ENCODE results near the genes PPCS, CCDC30 and PPIH.

DNA sequence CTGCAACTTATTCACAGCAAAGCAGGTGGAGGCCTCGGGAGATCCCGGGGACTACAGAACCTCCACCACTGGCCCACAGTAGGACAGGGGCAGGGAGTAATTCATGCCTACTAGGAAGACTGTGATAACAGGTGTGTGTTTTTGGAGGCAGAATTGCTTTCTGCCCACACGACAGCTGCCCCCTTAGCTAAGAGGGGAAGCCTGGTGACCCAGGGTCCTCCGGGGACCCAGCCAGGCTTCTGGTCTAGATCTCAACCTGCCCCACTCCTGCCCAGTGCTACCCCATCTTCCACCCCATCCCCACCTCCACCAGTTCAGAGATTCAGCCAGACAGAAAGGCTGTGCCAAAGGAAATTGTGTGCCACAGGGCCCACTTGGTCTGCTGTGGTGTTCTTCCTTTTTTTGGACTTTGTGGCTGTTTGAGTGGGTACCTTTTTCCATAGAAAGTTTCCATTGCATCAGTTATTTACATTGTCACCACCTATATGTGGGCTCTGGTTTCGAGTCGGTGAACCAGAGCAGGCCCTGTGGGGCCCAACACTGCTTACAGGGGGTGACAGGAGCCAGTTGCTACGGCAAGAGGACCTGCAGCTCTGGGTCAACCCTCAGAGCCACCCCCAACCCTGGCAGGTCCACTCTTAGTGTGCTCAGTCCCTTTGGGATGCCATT, 156.8 kb upstream of the EDN2 start:
- PRO-cap, 3 experiments = no peak in any of the 3 experiments

DNA sequence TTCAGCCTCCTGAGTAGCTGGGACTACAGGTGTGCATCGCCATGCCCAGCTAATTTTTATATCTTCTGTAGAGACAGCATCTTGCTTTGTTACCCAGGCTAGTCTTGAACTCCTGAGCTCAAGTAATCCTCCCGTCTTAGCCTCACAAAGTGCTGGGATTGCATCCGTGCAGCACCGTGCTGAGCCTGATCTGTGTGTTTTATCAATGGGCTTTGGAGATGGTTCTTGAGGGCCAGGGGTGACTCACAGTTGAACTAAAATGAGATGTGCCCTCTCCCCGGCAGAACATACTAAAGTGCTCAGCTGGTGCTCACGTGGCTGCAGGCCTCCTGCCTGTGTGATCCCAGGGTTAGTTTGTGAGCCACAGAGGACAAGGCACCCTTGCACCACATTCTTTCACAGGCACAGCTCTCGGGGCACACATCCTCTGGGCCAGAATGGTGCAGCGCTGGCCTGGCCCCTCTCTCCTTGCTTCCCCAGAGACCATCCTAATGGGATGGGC, 196.8 kb upstream of the EDN2 start:
- PRO-cap, 3 experiments = no peak in any of the 3 experiments

GRCh38 chr1:41802814-41803389, 115.8 kb downstream of the HIVEP3 start:
- PRO-cap, 3 experiments = peak in 1 of 3 experiments; most common plus-strand start chr1:41803138 (in 1); most common minus-strand start chr1:41802929 (in 1)

- PRO-cap, 3 experiments = no peak in any of the 3 experiments
These were observed 65.7 kb downstream of the HIVEP3 start for GRCh38 chr1:41853044-41853419.

- PRO-cap, 3 experiments = no peak in any of the 3 experiments
These were observed 43.8 kb downstream of the HIVEP3 start for GRCh38 chr1:41874745-41875434.

GRCh38 chr1:42436923-42437299, 18.9 kb downstream of the ZMYND12 start:
- PRO-cap, 3 experiments = no peak in any of the 3 experiments

GRCh38 chr1:42454326-42454621, 1.5 kb downstream of the ZMYND12 start:
- PRO-cap, 3 experiments = no peak in any of the 3 experiments

GRCh38 chr1:42456148-42457357, at the start of gene PPCS:
TSS of gene PPCS (plus strand) at chr1:42456543.
- PRO-cap, 3 experiments = peak in 3 of 3 experiments; most common plus-strand start chr1:42456559 (in 2); most common minus-strand start chr1:42456960 (in 3)

- PRO-cap, 3 experiments = peak in 3 of 3 experiments; most common plus-strand start chr1:42463309 (in 2); most common minus-strand start chr1:42463020 (in 2)
These were observed at the start of gene CCDC30 for GRCh38 chr1:42462858-42463589. TSS of gene CCDC30 (plus strand) at chr1:42463286.

DNA sequence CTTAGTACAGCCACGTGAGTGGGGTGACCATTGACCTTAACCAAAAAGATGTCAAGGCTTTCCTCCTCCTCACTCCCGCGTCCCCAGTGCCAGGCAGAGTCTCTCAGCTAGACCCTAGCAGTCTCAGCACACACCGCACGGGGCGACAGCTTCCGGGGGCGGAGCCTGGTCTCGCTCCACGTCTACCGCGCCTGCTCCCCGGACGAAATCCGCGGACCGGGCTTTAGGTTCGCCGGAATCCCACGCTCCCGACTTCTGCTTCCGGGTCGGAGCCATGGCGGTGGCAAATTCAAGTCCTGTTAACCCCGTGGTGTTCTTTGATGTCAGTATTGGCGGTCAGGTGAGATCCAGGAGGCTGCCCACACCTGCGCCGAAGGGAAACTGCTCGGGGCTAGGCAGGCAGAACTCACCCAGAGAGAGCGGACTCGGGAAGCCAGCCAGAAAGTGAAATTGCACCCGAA, at the start of gene PPIH:
Gene PPIH (plus strand): TSS at position 251 of the 461 bp plus-strand sequence.
- PRO-cap, 3 experiments = peak in 3 of 3 experiments; most common plus-strand start position 252 of the sequence (in 3); most common minus-strand start position 147 of the sequence (in 3)

- PRO-cap, 3 experiments = peak in 3 of 3 experiments; most common minus-strand start chr1:42682177 (in 2)
These were observed 482 bp upstream of the YBX1 start for GRCh38 chr1:42681611-42682261.

GRCh38 chr1:42752007-42752699, 12.1 kb upstream of the CLDN19 start:
- PRO-cap, 3 experiments = no peak in any of the 3 experiments

- PRO-cap, 3 experiments = no peak in any of the 3 experiments
These were observed 42.5 kb downstream of the SLC2A1 start for GRCh38 chr1:42916278-42916539.

DNA sequence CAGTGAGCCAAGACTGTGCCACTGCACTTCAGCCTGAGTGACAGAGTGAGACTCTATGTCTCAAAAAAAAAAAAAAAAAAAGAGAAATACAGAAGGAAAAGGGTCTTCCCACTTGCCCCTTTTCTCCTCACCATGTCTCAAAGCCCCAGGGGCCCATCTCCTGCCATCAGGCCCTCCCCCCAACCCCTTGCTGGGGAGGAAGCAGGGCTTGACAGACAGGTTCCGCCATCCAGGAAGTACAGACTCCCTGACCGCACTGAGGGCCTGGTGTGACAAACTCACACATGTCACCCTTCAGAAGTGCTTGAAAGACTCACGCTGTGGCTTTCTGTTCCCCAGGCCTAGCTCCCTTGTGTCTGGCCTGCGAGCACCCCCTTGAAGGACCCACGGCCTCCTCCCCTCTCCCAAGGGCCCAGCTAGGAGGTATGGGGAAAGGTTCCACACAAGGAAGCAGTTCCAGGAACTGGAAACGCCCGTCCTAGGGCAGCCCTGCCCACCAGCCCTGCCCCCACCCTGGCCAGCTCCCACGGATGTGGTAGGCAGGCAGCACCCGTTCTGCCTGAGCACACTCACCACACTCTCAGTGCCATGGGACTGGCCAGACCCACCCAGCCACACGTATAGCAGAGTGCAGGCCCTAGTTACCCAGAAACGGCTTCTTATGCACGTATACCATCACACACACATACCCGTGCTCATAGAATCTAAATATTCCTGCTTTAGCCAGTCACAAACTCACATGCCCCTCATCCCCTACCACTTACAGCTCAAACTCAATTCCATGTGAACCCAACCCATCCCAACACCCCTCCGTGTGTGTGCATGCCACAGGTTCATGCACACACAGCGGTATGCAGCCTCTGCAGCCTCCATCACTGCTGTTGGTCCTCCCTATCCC, 26.7 kb downstream of the SLC2A1 start:
- PRO-cap, 3 experiments = peak in 1 of 3 experiments; most common plus-strand start position 285 of the sequence (in 1); most common minus-strand start position 189 of the sequence (in 1)

GRCh38 chr1:42936164-42937249, 22.2 kb downstream of the SLC2A1 start:
- PRO-cap, 3 experiments = no peak in any of the 3 experiments

DNA sequence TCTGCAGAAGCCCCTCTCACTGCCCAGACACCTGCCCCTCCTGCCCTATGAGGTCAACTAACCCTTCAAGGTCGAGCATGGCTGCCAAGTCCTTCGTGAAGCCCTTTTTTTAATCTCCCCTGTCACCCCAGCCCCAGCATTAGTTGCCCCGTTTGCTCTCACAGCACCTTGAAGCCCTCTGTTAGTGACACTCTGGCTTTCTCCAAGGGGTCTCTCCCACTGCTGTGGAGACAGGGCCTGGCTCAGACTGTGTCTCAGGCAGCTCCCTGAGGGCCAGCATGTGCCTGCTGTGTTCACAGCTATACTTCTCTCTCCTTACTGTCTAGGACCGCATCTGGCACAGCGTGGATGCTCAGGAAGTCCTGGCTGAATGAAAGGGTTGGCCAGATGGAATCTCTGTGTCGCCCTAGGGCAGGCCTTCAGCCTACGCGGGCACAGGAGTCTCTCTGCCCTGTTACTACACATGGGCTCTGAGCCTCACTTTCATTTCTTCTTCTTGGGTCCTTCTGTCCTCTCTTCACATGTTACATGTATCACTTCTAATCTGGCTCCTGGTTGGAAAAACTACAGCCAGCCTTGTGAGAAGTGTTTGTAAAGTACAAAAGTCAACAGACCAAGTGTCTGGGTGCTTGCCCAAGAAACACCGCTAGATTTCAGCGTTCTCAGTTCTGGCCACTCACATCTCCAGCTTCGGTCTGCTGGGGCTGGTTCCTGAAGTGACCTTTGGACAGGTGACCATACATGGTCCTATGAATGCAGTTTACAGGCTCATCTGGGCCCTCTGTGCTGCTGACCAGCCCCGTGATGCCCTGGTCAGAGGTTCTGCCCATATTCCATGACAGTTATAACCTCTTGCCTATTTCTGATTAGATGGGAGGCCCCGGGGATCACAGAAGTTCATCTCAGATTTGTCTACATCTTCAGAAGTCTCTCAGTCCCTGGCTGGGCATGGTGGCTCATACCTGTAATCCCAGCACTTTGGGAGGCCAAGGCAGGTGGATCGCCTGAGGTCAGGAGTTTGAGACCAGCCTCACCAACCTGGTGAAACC, 19.6 kb downstream of the SLC2A1 start:
- PRO-cap, 3 experiments = peak in 1 of 3 experiments; most common plus-strand start position 649 of the sequence (in 1); most common minus-strand start position 523 of the sequence (in 1)

DNA sequence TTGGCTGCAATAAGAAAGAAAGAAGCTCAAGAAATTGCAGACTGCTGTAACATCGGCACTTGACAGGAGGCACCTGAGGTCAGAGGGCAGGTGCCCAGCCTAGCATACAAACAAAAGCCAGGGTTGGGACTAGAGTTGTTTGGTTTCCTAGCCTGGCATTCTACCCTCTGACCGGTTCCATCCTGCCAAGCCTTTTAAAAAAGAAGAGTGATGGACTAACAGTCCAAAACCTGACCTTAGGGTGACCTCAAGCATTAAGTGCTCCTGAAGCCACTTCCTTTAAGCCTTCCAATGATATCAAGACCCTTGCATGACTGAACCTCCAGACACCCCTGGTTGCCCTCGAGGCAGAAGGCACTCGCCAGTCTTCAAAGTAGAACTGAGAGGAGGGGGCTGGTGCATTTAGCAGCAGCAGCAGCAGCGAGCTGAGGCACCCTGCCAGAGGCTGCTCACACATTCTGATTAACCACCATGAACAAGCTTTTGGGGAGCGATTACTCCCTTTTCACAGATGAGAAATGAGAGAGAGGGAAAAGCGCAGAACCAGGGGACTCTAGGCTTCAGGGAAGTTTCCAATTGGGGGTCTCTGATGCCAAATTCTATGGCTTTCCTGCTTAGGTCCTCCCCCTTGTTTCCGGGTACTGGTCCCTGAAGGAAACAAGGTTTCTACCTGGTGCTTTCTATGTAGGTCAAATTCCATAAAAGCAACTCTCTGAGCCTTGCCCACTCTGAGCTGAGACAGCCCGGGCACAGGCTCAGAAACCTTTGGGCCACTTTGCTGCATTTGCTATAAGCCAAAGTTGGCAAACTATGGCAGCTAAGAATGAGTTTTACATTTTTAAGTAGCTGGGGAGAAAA, 9.2 kb downstream of the SLC2A1 start:
- PRO-cap, 3 experiments = no peak in any of the 3 experiments

- PRO-cap, 3 experiments = peak in 1 of 3 experiments; most common plus-strand start chr1:42962835 (in 1); most common minus-strand start chr1:42962718 (in 1)
These were observed 4.0 kb upstream of the SLC2A1 start for GRCh38 chr1:42962498-42963233.

DNA sequence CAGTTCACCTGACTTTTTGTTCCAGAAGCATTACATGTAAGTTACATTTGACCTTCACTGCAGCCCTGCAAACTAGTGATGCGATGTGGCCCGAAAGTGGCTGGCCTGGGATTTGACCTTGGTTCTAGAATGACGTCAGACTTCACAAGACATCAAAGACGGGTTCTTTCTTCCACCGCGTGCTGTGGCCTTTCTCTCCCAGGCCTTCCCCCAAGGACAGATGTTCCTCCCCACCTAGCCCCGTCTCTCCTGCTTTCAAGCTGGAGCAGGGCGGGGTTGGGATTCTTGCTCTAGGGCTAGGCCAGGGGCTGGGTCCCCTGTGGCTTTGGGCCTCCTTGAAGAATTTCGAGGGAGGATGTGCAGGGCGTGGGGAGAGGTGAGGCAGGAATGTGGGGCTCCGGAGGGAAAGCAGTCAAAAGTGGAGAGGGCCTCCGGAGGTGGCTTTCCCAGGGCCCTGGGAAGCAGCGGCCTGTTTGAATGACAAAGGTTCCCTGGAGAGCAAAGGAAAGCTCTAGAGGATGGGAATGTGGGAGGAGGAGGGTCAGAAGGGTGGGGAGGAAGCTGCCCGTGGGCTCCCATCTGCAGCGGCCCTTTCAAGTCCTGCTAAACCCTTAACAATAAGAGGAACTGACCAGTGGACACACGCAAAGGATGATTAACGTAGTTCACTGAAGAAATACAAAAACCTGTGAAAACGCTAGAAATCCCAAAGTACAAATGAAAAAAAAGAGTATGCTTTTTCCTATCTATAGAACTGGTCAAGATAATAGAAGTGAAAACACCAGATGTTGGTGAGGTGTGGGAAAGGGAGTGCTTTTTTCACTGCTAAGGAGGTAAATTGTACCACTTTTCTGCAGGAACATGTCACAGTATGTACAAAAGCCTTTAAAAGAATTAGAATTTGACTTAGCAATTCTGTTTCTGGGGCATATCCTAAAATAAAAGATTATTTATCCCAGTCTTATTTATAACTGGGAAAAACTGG, 50.0 kb upstream of the SLC2A1 start:
- PRO-cap, 3 experiments = no peak in any of the 3 experiments

DNA sequence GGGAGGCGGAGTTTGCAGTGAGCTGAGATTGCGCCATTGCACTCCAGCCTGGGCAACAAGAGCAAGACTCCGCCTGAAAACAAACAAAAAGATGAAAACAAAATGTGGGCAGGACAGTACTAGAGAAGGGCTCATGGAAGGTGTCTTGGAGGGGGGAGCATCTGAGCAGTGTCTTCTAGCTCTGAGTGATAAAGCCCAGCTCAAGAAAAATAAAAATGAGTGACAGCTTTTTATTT, 3.8 kb downstream of the C1orf210 start:
- PRO-cap, 3 experiments = no peak in any of the 3 experiments

Measured in Metastatic Breast Carcinoma in the Ovary (tissue), 3 donors.